MCF 10A (cell line): ENCODE measurements around a stretch of chr18.

GRCh38 chr18:56923819-56924374 lies 223.0 kb upstream of the BOD1L2 start:
- PRO-cap, result no peak
- RRBS, result no CpG with 5 or more reads among the region's 10 CpGs

DNA sequence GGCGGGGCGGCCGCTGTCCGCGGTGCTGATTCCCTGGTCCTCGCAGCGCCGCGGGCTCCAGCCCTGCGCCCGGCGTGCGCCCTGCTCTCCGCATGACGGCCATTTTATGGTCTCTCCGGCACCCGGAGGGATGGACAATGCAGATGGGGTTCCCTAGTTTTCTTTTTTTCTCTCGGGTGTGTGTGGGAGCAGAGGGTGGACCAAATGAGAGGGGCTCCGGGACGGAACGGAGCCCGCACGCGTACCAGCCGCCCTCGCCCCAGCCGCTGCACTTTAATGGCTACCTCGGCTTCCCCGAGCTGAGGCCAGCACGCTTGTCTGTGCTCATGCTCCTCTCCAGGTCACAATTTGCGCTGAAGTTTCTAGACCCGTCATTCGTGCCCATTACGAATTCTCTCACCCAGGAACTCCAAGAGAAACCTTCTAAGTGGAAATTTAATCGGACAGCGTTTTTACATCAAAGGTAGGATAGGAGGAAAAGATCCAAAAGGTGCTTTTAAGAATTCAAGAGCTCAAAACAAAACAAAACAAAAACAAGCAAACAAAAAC lies 1.8 kb downstream of the ST8SIA3 start:
- PRO-cap, result no peak
- RRBS, result 62% methylated on average over 8 of the region's 36 CpGs

DNA sequence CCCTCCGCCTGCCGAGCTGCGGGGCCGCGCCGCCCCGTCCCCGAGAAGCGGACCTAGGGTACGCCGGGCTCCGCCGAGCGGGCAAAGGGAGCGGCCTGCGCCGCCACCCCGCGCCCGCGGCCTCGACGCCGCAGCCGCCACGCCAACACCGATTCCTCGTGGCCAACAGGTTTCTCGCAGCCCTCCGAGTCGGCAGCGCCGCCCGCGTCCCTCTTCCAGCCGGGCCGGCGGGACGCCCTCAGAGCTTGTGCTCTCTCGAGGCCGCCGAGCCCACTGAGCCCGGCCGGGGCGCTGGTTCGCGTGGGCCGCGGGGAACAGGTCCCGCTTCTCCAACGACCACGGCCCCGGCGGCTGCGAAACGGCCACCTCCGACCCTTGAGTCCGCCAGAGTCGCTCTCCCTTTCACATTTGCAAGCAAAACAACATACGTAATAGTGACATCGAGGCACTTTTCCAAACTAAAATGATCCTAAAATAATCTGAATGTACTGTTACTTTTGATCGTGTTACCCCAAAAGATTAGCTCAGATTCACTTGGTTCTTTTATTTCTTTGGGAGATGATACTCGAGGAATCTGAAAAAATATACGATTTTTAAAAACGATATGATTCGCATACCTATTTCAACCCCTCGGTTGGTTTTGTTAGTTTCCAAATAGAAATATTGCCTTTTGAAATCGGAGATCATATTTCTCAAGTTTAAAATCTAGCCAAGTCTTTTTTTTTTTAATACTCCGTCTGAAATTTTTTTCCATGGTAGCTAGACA lies 6.3 kb upstream of the ONECUT2 start:
- PRO-cap, result no peak
- RRBS, result 91% methylated on average over 10 of the region's 69 CpGs

DNA sequence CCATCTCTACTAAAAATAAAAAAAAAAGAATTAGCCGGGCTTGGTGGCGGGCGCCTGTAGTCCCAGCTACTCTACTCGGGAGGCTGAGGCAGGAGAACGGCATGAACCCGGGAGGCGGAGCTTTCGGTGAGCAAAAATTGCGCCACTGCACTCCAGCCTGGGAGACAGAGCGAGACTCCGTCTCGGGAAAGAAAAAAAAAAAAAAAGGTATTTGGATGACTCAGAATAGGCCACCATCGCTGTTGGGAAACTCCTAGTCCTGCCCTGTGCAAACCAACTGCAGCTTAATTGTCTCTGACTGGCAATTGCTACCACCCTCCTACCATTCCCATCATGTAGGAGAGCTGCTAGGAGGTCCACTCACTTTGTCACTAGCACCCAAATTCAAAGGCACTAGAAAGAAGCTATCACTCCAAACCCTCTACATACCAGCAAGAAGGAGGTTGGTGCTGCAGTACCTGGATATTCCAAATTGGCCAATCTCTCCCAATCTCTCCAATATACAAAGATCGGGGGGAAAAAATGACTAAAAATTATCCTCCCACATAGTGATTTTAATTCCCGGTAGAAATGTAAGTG lies 43.4 kb downstream of the ATP8B1 start:
- PRO-cap, result no peak
- RRBS, result no CpG with 5 or more reads among the region's 15 CpGs

DNA sequence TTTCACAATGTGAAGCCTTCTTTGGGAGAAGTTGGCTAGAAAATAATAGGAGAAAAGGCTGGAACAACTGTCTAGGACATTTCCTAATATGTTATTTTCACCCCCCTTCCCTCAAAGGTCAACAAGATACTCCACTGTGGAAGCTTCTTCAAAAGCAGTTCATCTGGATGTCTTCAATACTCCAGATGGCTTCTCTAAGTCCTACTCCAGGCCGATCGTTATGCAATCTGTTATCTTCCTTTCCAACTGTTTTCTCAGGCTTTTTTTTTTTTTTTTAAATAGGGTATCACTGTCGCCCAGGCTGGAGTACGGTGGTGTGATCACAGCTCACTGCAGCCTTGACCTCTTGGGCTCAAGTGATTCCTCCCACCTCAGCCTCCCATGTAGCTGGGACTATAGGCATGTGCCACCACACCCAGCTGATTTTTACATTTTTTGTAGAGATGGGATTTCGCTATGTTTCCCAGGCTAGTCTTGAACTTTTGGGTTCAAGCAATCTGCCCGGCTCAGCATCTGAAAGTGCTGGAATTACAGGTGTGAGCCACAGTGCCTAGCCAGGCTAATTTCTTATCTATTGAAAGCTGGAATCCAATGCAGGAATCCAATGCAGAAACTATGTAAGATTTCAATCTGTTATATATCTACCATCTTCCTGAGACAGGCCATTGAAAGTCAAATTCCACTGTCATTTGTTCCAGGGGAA lies 26.2 kb downstream of the ATP8B1 start:
- PRO-cap, result no peak
- RRBS, result no CpG with 5 or more reads among the region's 6 CpGs

GRCh38 chr18:57780679-57781390 lies 22.3 kb downstream of the ATP8B1 start:
- PRO-cap, result bidirectional peak, plus-strand start at chr18:57781160, minus-strand start at chr18:57781033
- RRBS, result no CpG with 5 or more reads among the region's 6 CpGs

DNA sequence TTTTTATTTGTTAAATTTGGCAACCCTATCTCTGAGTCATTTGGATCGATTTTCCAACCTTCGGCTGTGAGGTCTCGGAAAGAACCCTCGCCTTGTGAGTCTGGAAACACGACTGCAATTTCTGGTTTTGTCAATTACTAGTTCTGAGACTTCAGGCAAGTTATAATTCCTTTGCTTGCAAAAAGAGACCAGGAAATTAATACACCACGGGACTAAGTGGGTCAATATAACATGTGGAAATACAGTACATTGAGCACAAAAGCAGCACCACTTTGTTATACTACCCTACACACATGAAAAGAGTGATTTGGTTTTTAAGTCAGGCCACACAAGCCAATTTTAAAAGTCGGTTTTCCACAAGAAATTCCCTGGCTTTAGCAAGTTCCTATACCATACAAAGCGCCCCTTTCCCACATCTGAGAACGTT lies 13.9 kb downstream of the ATP8B1 start:
- PRO-cap, result no peak
- RRBS, result no CpG with 5 or more reads among the region's 9 CpGs

DNA sequence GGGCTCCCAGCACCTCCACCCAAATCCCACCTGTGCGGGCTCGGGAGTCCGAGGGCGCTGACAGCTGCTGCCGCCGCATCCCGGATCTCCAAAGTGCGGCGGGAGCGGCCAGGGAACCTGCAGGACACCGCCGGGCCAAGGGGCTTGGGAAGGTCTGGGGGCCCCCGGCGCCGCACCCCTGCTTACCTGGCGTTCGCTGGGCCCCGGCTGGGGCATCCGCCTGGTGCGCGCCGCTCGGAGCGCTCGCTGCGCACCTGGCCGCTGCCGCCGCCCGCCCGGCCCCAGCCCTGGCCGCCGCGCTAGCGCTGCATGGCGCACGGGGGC lies 341 bp downstream of the ATP8B1 start:
- PRO-cap, result no peak
- RRBS, result 1% methylated on average over 30 of the region's 37 CpGs

- PRO-cap, result no peak
- RRBS, result no CpG with 5 or more reads among the region's 3 CpGs
Measured at GRCh38 chr18:57915896-57916507, 112.9 kb upstream of the ATP8B1 start.

- PRO-cap, result no peak
- RRBS, result no CpG with 5 or more reads among the region's 10 CpGs
Measured at GRCh38 chr18:58095143-58095680, 51.2 kb downstream of the NEDD4L start.

- PRO-cap, result no peak
- RRBS, result no CpG with 5 or more reads among the region's 8 CpGs
Measured at GRCh38 chr18:58202178-58202780, 158.3 kb downstream of the NEDD4L start.

DNA sequence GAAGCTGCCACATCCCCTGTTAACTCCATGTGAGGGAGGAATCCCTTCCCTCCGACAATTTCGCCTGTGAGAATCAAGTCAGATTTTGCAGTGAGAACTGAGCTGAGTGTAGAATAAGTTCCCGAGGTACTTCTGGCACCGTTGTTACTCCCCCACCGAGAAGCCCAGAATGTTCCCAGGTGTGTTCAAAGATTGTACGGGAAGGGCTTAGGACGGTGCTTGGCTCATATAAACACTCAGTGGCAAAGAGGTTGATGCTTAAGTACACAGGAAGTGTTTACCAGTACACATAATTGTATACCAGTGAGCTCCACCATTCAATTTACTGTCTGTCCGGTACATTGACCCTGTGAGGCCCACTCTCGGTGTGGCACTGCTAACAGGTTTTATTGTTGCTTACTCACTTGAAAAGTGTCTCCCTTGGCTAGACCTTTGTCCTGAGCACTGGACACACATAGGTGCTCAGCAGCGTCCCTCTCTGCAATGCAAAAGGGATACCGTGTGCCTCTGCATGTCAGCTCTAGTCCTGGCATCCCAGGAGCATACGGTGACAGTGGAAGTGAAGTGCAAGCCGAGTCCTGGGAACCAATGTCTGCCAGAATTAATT lies 191.0 kb downstream of the NEDD4L start:
- PRO-cap, result no peak
- RRBS, result no CpG with 5 or more reads among the region's 13 CpGs

DNA sequence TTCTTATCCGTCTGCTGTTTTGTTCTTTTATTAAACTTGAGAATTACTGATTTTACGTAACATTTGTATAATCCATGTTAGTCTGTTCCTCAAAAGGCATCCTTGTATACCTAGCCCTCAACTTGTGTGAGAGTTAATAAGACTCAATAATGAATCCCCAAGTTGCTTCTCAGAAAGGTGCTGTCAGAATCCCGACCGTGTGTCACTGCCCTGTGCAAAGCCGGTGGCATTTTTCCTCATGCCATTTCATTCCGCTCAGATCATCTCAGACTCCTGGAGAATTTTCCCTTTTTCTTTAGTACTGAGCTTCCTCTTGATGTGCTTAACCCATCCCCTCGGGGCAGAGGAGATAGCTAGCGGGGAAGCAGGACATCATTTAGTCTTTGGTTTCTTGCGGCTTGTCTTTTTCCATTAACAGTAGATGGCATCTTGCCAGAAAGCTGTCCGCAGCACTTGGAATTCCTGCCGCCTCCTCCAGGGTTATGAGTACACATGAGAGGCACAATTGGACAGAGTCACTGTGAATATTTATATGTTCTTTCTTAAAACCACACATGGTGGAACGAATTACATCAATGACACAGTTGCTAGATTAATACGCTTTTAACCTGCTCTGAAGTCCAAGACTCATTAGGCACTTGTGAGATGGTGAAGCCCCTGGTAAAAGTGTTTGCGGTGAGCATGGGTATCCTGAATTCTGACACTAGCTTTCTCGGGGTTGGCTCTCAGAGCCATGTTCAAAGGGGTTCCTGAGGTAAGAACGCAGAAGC lies 226.7 kb downstream of the ALPK2 start:
- PRO-cap, result no peak
- RRBS, result no CpG with 5 or more reads among the region's 16 CpGs

GRCh38 chr18:58402994-58403525 lies 225.8 kb downstream of the ALPK2 start:
- PRO-cap, result no peak
- RRBS, result no CpG with 5 or more reads among the region's 9 CpGs

DNA sequence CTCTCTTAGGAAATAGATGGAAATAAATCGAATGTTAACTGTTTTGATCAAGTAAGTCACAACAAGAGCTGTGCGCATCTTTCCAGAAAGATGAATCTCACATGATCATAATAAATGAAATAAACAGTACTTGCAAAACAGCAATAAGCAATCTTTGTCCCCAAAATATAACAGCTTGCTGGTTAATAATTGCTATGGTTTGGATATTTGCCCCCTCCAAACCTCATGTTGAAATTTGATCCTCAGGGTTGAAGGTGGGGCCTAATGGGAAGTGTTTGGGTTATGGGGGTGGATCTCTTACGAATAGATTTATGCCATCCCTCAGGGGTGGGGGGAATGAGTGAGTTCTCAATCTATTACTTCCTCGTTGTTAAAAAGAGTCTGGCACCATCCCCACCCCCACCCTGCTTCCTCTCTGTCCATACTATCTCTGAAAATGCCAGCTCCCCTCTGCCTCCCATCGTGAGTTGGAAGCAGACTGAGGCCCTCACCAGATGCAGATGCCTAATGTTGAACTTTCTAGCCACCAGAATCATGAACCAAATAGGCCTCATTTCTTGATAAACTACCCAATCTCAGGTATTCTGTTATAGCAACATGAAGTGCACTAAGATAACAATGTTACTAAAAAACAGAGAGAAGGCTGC lies 90.3 kb downstream of the ALPK2 start:
- PRO-cap, result no peak
- RRBS, result no CpG with 5 or more reads among the region's 5 CpGs

- PRO-cap, result no peak
- RRBS, result no CpG with 5 or more reads among the region's 11 CpGs
Measured at GRCh38 chr18:58541459-58542206, 87.3 kb downstream of the ALPK2 start.

DNA sequence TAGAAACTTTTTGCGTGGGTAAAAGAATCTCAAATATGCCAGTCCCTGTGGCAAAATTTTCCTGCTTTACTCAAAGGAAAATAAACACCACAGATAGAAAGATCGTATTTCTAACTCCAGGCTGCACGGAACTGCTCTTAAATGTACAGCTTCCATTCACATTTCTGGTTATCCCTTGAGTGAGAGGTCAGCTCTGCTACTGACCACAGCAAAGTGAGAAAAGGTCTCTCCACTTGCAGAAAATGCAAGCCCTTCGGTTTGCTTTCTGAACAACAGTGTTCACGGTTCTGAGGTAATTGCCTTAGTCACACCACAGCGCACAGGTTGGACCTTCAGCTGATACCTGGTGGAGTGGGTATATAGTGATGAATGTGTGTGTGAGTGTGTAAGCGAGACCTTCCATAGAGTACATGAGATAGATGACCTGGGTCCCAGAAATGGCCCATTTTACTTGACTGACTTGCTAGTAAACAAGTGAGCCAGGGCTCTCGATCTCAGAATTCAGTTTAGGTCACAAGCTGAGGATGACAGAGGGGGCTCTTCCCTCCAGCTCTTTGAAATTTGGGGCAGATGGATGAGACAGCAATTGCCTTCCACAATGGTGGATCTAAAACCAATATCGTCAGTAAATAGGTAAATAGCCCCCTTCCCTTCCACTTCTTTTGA lies 52.1 kb downstream of the ALPK2 start:
- PRO-cap, result no peak
- RRBS, result no CpG with 5 or more reads among the region's 9 CpGs

- PRO-cap, result no peak
- RRBS, result no CpG with 5 or more reads among the region's 20 CpGs
Measured at GRCh38 chr18:58625609-58626454, 3.1 kb downstream of the ALPK2 start.

GRCh38 chr18:58807740-58808175 lies 56.9 kb upstream of the ZNF532 start:
- PRO-cap, result no peak
- RRBS, result no CpG with 5 or more reads among the region's 10 CpGs

DNA sequence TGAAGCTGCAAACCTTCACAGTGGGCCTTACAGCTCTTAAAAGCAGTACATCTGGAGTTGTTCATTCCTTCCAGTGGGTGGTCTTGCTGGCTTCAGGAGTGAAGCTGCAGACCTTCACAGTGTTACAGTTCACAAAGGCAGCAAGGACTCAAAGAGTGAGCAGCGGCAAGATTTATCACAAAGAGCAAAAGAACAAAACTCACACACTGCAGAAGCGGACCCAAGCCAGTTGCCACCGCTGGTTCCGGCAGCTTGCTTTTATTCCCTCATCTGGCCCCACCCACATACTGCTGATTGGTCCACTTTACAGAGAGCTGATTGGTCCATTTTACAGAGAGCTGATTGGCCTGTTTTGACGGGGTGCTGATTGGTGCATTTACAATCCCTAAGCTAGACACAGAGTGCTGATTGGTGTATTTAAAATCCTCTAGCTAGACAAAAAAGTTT lies 37.3 kb upstream of the ZNF532 start:
- PRO-cap, result no peak
- RRBS, result no CpG with 5 or more reads among the region's 5 CpGs